Myometrial cell (primary cell): ENCODE data around the genes CRABP1 and ADAMTS7.

DNA sequence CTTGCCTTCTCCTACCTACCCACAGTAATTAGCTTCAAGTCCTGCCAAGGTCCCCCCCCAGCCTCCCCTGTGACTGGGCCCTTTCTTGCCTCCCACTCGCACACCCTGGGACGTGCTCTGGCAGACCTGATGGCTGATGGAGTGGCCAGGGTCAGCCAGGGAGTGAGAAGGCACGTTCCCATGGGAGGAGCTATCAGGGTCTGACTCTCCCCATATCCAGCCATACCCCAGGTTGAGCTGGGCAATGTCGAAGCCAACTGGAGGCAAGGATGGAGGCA lies 136.6 kb upstream of the LINGO1 start:
- RAMPAGE, long total RNA = no peak

DNA sequence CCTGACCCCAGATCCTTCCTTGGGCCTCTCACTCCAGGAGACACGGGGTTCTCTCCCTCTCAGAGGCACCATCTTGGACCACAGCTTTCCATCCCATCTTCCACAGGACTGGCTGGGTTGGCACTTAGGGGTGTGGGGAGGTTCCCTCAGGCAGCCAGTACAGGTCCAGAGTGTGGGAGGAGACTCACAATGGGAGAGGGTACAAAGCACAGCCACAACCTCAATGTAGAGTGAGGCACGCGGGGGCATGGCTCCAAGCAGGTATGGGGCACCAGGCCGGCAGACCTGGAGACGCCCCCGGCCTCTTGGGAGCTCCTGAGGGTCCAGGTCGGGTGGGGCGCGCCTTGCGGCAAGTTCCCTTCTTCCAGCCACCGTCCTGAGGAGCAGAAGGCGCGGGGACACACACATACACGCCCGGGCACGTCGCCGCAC lies 185.5 kb upstream of the LINGO1 start:
- RAMPAGE, long total RNA = no peak

DNA sequence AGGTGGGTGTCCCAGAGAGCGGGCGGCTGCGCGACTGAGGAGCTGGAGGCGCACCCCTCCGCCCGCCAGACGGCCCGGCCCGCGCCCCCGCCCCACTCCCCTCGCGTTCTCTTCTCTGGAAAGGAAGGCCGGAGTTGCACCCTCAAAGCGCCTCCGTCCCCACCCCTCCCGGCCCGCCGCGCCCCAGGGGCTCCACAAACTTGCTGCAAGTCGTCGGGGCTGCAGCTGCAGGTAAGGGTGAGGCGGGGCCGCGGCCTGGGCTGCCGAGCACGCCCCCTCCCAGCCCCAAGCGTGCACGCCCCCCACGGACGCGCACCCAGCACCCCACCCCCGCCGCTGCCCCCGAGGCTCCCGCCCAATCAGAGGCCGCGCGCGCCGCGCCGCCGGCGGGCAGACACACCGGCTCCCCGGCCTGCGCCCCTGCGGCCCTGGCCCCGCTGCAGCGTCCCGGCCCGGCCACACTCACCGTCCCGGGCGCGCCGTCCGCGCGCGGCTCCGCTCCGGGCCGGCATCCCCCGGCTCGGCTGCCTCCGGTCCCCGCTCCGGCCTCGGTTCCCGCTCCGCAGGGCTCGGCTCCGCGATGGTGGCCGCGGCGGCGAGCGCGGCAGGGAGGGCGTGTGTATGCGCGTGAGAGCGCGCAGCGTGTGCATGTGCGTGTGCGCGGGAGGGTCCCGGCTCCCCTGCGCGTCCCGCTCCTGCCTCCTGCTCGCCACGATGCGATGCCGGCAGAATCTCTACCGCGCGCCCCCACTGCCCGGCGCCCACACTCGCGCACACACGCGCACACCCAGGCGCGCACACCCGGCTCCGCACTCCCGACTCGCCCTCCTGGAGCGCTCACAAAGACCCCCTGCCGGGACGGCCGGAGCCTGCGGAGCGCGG lies 186.3 kb upstream of the LINGO1 start:
- RAMPAGE, long total RNA = no peak

GRCh38 chr15:77943904-77944811 lies 133.4 kb downstream of the TBC1D2B start:
- RAMPAGE, long total RNA = no peak

- RAMPAGE, long total RNA = no peak
Measured at GRCh38 chr15:78056231-78056691, 21.2 kb downstream of the TBC1D2B start.

DNA sequence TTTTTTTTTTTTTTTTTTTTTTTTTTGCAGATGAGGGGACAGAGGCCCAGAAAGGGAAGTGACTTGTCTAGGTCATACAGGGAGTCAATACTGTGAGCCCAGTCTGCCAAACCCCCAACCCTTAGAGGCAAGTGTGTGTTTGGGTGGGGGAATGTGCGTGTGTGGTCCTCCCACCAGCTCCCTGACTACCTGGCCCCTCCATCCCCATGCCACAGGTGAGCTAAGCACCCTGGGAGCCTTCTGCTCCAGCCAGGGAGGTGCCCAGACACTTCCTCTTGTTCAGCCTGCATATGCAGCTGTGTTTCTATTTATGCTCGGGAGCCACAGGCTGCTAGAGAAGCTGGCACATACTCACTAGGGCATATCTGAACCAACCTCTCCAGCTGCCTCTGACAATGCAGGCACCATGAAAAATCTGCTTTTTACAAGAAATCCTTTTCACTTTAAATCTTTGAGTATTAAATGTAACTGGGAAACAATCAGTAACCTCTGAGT lies 20.8 kb downstream of the TBC1D2B start:
- RAMPAGE, long total RNA = no peak

DNA sequence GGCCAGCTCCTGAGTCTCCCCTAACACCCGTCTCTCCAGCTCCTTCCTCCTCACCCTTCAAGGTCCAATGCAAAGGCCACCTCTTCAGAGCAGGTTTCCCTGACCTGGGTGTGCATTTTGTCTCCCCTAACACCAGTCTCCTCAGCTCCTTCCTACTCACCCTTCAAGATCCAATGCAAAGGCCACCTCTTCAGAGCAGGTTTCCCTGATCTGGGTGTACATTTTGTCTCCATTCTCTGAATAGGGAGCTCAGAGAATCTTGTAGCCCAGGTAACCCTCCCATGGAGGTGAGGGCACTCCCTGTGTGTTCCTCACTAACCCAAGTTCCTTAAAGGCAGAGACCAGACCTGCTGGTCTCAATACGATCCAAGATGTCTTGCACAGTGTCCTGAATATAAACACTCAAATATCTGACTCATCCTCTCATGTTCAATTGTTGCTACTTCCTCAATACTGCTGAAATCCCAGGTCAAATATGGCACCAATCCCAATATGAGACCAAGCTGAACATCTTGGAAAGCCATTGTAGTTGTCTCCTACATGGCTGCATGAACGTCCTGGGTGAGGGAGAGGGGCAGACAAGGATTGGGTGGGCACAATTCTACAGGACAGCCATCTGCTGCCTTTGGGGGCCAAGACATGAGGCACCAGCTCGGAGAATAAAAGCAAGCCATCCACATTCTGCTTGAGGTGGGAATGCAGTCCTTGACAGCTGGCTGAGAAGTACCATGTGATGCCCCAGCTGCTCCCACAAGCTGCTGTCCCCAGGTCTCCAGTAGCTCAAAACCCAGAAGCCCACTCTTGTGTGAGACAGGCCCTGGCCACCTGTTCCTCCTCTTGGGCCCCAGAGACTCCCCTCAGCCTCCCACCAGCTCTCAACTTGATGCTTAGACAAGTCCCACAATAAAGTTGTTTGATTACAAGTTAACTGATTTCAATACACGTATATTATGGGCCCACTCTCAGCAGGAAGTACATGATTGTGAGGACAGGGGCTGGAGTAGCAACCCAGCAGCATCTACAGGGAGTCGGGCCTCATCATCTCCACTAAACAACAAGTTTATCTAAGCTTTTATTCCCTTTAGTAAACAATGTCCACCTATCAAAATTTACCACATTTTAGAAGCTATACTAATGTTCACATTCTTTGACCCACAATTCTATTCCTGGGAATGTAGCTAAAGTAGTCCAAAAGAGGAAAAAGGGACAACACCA lies 18.2 kb downstream of the TBC1D2B start:
- RAMPAGE, long total RNA = no peak

- RAMPAGE, long total RNA = no peak
Measured at GRCh38 chr15:78204850-78205531, 29.4 kb downstream of the ACSBG1 start.

- RAMPAGE, long total RNA = no peak
Measured at GRCh38 chr15:78212643-78213287, 21.6 kb downstream of the ACSBG1 start.

DNA sequence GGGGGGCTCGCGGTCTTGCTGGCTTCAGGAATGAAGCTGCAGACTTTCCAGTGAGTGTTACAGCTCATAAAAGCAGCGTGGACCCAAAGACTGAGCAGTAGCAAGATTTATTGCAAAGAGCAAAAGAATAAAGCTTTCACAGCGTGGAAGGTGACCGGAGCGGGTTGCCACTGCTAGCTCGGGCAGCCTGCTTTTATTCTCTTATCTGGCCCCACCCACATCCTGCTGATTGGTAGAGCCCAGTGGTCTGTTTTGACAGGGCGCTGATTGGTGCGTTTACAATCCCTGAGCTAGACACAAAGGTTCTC lies 11.1 kb upstream of the ACSBG1 start:
- RAMPAGE, long total RNA = no peak

- RAMPAGE, long total RNA = no peak
Measured at GRCh38 chr15:78339992-78340794, at the start of gene CRABP1. CRABP1 (plus strand) TSS chr15:78340353.

GRCh38 chr15:78453174-78453716 lies 15.2 kb downstream of the IREB2 start:
- RAMPAGE, long total RNA = no peak

GRCh38 chr15:78507794-78508169 lies 405 bp downstream of the HYKK start:
- RAMPAGE, long total RNA = no peak

DNA sequence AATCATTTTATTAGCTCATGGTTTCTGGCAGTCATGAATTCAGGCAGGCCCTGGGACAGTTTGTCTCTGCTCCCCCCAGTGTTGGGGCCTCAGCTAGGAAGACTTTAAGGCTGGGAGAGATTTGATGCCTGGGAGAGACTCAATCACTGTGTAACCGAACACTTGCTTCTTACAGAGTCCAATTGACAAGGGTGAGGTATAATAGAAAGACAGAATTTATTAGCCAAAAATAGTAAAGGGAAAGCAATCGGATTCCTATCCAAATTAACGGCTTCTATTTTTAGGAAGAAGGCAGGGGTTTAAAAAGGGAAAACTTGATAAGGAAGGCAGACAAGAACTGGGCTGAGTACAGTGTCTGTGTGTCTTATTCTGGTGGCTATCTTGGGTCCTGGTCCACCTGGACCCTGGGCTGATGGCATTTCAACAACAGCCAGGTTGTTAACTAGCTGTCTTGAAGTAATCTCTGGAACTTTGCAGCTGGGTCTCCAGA lies 2.6 kb upstream of the PSMA4 start:
- RAMPAGE, long total RNA = no peak

- RAMPAGE, long total RNA = no peak
Measured at GRCh38 chr15:78811093-78811843, at the start of gene ADAMTS7. ADAMTS7 (minus strand) TSS chr15:78811464.

DNA sequence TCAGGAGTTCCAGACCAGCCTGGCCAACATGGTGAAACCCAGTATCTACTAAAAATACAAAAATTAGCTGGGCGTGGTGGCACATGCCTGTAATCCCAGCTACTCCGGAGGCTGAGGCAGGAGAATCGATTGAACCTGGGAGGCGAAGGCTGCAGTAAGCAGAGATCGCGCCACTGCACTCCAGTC lies 896 bp upstream of the MORF4L1 start:
- RAMPAGE, long total RNA = no peak

DNA sequence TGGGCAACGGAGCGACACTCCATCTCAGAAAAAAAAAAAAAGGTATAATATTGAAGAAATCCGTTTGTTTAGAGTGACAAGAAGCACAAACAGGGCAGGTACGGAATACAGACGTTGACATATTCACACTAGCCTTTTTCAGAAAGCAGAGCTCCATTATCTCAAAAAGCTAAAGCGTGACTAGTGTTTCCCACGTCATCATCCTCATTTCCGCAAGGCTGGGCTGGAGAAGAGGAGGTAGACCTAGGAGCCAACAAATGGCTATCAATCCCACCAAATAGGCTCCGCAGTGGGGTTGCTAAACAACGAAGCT lies 647 bp upstream of the MORF4L1 start:
- RAMPAGE, long total RNA = no peak

GRCh38 chr15:78887915-78888571 lies 15.4 kb downstream of the MORF4L1 start:
- RAMPAGE, long total RNA = no peak

GRCh38 chr15:78914139-78914899 lies 30.5 kb downstream of the CTSH start:
- RAMPAGE, long total RNA = no peak

DNA sequence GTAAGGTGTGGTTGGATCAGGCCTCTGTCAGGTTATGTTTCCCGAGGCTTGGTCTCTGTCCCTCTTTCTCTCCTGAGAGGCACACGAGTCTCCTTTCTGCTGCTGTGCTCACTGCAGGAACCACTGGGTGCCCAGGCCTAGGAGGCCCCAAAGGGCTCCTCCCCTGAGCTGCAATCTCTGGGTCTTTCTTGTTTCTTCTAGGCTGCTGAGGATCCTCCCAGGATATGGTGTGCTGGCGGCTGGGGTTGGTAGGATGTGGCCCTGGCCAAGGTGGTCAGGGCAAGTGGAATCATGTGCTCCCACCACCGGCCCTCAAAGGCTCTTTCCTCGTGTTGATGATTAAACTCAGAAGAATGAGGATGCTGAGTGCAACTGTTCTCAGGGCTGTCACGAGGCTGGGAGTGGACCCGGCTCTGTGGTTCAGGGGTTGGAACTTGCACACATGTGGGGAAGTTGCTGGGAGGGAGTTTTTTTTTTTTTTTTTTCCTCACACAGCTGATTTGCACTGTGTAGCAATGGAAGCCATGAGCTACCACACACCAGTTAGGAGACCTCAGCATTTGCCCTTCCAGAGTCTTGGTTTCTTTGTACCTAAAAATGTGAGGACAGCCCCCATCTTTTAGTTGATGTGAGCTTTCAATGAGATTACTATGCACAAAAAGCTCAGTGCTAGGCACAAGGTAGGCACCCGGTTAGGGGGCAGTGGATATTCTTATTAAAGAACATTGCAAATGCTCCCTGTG lies 43.7 kb upstream of the CTSH start:
- RAMPAGE, long total RNA = no peak